Measurements from ENCODE around the gene DGCR2.

- PRO-cap = no peak
These were observed 61.9 kb upstream of the PRODH start for GRCh38 chr22:18997689-18998693.

DNA sequence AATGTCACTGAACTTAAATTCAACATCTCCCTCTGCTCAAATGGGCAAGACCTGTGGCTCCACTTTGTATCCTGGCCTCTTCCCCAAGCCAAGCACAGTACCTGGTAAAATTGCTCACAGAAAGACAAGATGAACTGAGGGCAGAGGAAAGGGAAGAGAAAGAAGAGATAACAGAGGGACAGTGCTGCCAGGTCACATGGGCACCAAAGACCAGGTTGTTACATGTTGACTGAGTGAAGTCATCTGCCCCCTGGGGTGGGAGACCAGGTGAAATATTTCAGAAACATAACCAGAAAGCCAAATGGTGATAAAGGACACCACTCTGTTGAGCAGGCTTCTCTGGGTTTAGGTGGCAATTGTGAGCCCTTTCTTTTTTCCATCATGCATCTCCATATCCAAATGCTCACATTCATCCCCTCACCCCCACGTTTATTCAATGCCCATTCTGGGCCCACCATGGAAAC lies 51.8 kb downstream of the DGCR2 start:
- PRO-cap = no peak

DNA sequence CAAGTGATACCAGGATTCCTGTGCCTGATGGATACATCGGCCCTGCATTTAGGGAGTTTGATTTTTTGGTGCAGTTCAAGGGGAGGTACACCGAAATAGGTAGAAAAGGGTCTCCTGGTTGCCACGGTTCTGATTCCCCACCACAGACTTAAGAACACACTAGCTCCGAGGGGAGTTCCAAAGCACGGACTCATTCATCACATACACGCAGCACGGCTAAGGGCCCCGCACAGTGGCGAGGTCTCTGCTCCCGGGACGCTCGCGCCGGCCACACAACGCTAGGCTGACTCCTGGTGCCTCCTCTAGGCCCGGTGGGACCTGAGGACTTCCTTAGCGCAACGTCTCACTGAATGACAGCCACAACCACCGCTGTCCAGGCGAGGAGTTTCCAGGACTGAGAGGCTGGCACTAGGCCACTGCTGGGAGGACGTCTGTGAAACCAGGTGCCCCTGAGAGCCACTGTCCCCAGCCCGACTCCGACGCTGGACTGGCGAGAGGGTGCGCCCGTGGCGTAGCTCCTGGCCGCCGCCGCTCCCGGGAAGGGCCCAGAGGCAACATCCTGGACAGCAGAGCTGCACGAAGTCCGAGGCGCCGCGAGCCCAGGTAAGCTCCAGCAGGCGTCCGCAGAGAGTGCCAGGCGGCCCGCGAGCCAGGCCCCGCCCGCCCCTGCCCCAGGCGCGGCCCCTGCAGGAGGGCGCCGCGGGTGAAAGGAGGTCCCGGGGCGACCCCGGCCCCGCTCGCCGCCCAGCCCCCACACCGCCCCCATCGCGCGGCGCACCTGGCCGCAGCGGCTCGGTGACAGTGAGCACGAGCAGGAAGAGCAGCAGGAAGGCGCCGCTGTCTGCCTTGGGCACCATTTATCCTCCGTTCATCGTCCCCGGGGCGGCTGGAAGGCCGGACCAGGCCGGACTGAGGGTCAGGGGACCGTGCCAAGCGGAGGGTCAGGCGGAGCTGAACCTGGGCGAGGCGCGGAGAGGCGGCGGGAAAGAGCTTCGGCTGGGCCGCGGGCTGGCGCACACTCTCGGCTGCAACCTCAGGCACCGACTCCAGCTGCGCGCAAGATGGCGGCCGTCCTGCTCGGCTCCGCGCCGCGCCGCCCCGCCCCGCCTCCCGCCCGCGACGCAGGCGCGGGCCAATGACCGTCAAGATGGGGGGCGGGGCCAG lies at the start of gene DGCR2:
TSS of gene DGCR2 (minus strand) at position 1,063 of the 1,164 bp plus-strand sequence.
- PRO-cap = unidirectional peak, plus-strand start at position 459 of the sequence; unidirectional peak, plus-strand start at position 674 of the sequence; bidirectional peak, plus-strand start outside the sequence, minus-strand start at position 1,063 of the sequence

GRCh38 chr22:19172865-19173523 lies 5.5 kb downstream of the SLC25A1 start:
- PRO-cap = no peak

GRCh38 chr22:19175285-19176402 lies 2.9 kb downstream of the SLC25A1 start:
- PRO-cap = no peak

DNA sequence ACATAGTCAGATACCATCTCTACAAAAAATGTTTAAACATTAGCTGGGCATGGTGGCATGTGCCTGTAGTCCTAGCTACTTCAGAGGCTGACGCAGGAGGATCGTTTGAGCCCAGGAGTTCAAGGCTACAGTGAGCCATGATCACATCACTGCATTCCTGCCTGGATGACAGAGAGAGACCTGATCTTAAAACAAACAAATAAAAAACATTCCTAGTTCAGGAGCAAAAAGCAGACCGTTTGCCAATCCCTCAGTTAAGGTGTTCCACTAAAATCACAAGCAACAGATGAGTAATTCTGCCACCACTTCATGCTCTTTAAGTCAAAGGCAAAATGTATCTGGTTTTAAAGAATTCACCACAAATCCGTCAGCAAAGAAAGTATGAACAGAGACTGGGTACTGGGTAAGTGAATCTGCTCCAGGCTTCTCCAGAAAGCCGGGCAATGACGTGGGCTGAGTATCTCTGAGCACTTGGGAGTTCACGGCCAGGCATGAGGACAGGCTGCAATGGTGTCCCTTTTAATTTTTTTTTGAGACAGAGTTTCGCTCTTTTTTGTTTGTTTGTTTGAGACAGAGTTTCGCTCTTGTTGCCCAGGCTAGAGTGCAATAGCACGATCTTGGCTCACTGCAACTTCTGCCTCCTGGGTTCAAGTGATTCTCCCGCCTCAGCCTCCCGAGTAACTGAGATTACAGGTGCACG lies 19.4 kb downstream of the CLTCL1 start:
- PRO-cap = no peak

- PRO-cap = bidirectional peak, plus-strand start at chr22:19291917, minus-strand start at chr22:19291670
These were observed 224 bp upstream of the CLTCL1 start for GRCh38 chr22:19291848-19292037.

- PRO-cap = no peak
These were observed 29.9 kb downstream of the HIRA start for GRCh38 chr22:19401221-19402508.

GRCh38 chr22:19403787-19404506 lies 27.6 kb downstream of the HIRA start:
- PRO-cap = no peak

DNA sequence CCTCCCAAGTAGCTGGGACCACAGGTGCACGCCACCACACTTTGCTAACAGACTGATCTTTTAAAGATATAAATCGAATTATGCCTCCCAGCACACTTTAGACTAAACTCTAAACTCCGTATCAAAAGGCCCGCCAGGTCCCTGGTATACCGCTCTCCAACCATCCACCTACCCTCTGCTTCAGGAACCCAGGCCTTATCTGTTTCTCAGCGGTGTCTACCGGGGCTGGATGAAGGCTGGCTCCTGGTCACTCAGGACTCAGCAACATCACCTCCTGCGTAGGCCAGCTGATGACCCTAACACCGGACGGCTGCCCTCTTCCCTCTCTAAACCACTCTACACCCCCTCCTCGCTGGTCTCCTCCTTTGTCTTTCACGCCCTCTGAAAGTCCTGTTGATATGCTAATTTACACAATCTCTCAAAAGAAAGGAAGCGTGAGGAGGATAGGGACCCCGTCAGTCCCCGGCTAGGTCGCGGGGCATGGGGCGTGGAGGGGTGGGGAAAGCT lies 636 bp downstream of the C22orf39 start:
- PRO-cap = no peak

GRCh38 chr22:19579770-19580480 lies 55.7 kb upstream of the CLDN5 start:
- PRO-cap = unidirectional peak, minus-strand start at chr22:19580041

DNA sequence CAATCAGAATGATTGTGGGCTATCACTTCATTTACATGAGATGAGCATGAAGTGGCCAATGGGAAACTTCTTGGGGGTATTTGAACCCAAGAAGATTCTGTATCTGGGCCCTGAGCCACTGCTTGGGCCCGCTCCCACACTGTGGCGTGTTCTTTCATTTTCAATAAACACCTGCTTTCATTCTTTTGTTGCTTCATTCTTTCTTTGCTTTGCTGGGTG lies 79.7 kb upstream of the CLDN5 start:
- PRO-cap = no peak

DNA sequence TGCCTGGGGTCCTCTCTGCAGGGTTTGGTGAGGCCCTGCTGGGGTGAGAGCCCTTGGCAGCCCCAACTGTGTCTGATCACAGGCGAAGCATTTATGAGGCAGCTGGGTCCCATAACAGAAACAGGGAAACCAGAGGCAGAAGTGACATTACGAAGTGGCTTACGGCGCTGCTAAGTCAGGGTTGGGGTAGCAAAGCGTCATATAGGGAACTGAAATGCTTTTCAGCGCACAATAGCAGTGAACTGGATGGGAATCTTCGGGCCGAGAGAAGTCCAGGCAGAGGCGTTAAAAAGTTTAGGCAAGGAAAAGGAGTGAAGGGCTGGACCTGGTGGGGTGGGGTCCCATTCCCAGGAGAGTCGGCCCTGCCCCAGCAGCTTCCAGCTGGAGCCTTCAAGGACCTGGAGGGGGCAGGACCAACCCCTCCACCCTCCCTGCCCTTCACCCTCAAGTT lies 92.1 kb upstream of the SEPTIN5 start:
- PRO-cap = no peak

GRCh38 chr22:19770682-19771044 lies 10.1 kb downstream of the TBX1 start:
- PRO-cap = no peak

DNA sequence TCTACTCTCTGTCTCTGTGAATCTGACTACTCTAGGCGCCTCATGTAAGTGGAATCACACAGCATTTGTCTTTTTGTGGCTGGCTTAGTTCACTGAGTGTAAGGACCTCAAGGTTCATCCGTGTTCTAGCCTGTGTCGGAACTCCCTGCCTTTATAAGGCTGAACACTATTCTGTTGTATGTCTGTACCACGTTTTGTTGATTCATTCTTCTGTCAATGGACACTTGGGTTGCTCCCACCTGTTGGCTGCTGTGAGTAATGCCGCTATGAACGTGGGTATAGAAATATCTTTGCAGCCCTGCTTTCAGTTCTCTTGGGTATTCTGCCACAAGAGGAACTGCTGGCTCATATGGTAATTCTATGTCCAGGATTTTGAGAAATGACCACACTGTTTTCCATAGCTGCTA lies 19.7 kb downstream of the TBX1 start:
- PRO-cap = no peak

DNA sequence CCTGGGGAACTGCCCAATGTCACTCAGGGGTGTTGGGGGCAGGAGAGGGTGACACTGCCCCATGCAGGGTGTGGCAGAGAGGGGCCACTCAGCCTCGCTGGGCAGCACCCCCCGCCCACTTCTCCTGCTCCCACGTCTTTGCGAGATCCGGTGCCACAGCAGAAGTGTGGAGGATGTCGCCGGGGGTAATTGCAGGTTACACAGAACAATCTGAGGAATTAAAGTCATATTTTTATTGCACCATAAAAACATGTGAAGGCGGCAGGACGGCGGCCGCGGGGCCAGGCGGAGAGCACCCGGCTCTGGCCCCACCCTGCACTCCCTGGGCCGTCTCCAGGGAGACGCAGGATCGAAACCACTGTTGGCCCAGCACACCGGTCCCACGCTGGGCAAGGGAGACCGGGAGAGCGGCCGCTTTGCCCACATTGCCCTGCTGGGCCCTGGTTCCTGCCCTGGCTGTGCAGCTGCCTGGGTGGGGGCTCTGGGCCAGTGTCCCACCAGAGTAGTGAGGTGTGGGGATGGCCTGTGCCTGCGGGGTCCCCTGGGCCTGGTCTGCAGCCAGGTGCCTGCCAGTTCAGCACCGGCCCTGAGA lies 18.8 kb upstream of the GNB1L start:
- PRO-cap = no peak

GRCh38 chr22:19877870-19878588 lies 23.4 kb upstream of the GNB1L start:
- PRO-cap = no peak

DNA sequence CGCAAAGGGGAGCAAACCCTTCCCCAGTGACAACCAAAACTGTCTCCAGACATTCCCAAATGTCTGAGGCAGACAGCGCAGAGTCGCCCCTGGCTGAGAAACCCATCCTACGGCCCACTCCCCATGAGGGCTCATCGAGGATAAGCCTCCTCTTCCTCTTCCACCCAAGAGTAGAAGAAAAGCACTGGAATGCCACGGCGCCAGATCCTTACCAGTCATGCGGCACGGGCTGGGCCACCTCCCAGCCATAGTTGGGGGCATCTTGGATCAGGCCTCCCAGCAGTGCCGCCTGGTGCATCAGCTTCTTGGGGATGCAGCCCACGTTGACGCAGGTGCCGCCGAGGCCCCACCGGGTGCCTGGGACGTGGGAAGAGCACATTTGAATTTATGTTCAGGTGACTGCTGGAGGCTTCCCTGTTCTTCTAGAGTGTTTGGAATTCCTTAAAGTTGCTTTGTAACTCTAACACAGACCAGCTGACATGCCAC lies 22.9 kb upstream of the COMT start:
- PRO-cap = no peak

GRCh38 chr22:19940974-19941608 lies 481 bp upstream of the COMT start:
- PRO-cap = no peak

- PRO-cap = no peak
These were observed 33.8 kb downstream of the ARVCF start for GRCh38 chr22:19982521-19983466.

Data from left cardiac atrium (tissue), 1 donor.